Mesenchymal stem cell of the bone marrow (primary cell): ENCODE measurements around a stretch of chr10.

DNA sequence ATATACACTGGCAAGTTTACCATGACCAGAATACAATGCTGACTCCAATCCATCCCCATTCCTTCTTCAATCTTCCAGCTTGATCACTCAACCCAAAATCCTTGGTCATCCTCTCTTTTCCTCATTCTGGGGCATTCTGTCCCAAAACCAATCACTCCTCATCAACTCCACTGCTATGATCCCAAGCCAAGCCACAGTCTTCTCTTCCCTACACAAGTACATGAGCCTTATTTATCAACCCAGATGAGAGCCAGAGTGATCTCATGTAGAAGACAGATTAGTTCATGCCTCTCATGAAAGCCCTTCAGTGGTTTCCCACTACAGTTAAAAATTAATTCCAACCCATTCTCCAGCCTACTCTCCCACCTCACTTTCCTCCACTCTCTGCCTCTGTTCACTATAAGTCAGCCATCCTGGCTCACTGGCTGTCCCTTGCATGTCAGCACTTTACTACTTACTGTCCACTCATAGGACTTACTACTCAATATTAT is 67.4 kb downstream of the CACUL1 start:
- CAGE, long polyA plus RNA: no peak

DNA sequence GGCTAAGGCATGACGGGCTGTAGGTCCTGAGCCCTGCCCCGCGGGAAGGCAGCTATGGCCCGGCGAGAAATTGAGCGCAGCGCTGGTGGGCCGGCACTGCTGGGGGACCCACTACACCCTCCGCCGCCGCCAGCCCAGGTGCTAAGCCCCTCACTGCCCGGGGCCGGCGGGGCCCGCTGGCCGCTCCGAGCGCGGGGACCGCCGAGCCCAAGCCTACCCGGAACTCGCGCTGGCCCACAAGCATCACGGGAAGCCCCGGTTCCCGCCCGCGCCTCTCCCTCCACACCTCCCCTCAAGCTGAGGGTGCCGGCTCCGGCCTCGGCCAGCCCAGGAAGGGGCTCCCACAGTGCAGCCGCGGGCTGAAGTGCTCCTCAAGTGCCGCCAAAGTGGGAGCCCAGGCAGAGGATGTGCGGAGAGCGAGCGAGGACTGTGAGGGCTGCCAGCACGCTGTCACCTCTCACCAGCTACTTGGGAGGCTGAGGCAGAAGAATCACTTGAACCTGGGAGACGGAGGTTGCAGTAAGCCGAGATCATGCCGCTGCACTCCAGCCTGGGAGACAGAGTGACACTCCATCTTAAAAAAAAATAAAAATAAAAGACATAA is 5.6 kb upstream of the CACUL1 start:
- CAGE, long polyA plus RNA: no peak

DNA sequence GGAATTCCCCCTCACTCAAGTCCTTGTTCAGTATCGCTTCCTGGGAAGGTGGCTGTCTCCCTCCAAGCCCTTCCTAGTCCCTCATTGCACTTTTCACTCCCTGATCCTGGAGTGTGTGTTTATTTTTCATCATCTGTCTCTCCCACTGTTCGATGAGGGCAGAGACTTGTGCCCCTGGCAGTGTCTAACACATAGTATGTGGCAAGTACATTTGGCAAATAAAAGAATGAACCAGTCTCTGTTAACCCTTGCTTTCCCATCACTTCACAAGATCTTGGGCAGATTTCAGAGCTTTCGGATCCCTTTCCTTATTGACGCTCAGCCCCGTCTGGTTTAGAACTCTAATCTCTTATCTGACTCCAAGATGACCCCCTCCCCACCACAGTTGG is 24.0 kb upstream of the CACUL1 start:
- CAGE, long polyA plus RNA: no peak

GRCh38 chr10:118840004-118840393 is 85.2 kb upstream of the CACUL1 start:
- CAGE, long polyA plus RNA: no peak

GRCh38 chr10:118872569-118872768 is 117.7 kb upstream of the CACUL1 start:
- CAGE, long polyA plus RNA: no peak

- CAGE, long polyA plus RNA: no peak
Observed at GRCh38 chr10:118958988-118959506, 70.5 kb upstream of the NANOS1 start.

GRCh38 chr10:119025219-119025663 is 4.3 kb upstream of the NANOS1 start:
- CAGE, long polyA plus RNA: no peak

GRCh38 chr10:119030660-119031658 is 1.4 kb downstream of the NANOS1 start:
- CAGE, long polyA plus RNA: no peak

DNA sequence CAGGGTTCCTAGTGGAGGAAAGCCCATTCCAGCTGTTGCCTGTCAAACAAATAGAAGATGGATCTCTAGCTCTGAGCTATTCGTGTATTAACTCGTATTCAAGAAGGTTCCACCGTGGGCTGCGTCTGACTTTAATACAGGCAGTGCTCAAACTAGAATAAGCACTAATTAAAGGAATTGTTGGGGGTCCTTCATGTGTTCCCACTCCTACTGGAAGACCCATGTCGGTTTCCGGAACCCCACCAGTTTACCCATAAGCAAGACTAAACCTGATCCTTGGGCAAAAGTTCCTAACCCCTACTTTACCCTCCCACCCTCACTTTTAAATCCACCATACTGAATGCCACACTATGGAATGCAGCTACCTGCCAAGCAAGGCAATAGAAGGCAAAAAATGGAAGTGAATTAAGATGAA is 2.2 kb downstream of the NANOS1 start:
- CAGE, long polyA plus RNA: no peak

- CAGE, long polyA plus RNA: no peak
Observed at GRCh38 chr10:119090836-119091413, 10.3 kb upstream of the EIF3A start.

GRCh38 chr10:119100659-119101134 is 3.2 kb upstream of the DENND10 start:
- CAGE, long polyA plus RNA: no peak

- CAGE, long polyA plus RNA: no peak
Observed at GRCh38 chr10:119177649-119178324, 825 bp downstream of the PRDX3 start.

DNA sequence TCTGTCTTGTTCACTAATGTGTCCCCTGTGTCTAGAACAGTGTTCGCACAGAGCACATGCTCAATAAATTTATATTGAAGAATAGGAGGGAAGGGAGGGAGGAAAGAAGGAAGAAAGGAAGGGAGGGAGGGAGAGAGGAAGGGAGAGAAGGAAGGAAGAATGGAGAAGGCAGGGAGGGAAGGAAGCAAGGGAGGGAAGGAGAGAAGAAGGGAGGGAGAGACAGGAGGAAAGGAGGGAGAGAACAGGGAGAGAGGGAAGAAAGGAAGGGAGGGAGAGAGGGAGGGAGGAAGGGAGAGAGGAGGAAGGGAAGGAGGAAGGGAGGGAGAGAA is 79.6 kb downstream of the GRK5 start:
- CAGE, long polyA plus RNA: no peak

DNA sequence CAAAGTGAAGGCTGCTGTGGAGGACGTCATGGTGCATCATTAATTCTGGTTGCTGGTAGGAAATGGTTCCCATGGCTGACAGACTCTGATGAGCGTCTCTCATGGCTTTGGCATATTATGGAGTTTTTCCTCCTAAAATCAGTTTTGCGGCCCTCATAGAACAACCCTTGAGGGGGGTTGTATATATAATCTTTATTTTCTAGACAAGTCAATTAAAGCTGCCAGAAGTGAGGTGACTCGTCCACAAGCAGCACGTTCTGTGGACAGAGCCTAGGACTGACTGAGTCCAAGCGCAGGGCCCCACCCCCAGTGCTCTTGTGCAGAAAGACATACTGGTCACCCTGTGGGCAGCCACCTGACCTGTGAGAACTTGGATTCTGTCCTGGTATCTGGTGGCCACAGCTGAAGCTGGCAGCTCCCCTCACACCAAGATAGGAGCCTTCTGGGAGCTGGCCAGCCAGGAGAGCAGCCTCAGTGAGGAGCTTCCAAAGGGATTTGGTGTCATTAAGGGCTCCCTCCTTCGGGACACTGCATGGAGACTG is 89.3 kb downstream of the GRK5 start:
- CAGE, long polyA plus RNA: no peak

GRCh38 chr10:119341946-119342454 is 134.6 kb downstream of the GRK5 start:
- CAGE, long polyA plus RNA: no peak

- CAGE, long polyA plus RNA: no peak
Observed at GRCh38 chr10:119421518-119421954, 121.0 kb downstream of the RGS10 start.

DNA sequence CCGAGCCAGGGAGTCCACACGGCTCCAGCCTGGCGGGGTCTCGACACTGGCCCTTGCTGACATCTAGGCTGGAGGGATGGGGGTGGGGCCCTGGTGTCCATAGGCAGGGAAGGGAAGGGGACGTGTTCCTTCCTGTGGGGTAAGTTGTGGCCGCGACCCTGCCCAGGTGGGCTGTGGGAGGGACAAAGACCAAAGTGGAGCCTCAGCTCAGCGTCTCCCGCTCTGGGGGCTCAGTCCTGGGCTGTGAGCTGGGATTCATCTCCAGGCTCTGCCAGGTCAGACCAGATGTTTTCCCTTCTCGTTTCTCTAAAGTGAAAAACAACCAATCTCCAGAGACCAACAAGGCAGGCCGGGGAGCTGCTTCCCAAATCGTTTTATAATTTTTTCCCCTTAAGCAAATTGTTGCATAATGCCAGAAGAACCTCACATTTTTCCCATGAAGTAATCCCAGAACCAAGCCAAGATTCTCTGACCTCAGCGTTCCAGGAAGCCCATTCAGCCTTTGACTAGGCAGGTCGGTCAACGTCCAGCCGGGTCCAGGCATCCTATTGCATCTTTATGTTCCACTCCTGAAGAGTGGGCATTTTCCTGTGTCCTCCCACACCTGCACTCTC is 101.2 kb downstream of the RGS10 start:
- CAGE, long polyA plus RNA: no peak

DNA sequence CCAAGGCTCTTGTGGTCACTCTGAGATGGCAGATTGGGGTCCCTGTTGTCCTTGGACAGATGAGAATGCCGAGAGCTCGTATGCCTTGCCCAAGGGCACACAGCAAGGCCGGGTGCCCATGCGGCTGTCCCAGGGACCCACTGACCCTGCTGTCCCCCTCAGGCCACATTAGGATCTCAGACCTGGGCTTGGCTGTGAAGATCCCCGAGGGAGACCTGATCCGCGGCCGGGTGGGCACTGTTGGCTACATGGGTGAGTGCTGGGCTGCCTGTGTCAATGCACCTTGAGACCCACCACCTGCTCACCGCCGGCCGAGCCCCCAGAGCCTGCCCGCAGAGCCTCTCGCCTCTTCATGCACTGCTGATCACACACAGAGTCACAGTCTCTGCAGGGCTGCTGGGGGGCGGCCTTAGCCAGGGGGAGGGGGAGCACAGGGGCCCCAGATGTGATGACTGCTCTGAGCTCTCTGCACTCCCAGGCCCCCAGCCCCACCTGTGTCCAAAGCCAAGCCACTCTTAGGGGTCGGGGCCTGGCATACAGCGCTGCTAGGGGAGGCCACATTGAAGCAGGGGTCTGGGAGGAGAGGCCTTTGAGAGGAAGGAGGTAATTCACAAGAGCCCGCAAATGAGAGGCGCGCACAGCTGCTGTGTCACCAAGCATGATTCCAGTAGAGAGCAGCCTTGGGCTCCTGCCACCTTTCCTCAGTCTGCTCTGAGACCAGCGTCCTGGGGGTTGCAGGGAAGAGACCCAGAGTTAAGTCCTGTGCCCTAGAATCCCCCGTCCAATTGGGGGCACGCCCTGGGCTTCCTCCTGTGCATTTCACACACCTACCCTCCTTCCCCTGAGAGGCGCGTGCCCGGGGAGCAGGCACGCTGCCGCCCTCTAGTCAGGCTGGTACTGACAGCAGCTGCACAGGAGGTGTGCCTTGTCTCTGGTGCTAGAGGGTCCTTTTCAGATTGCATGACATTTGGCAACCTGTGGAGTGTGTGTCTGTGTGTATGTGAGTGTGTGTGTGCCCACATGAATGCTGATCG is 100.4 kb downstream of the RGS10 start:
- CAGE, long polyA plus RNA: no peak

DNA sequence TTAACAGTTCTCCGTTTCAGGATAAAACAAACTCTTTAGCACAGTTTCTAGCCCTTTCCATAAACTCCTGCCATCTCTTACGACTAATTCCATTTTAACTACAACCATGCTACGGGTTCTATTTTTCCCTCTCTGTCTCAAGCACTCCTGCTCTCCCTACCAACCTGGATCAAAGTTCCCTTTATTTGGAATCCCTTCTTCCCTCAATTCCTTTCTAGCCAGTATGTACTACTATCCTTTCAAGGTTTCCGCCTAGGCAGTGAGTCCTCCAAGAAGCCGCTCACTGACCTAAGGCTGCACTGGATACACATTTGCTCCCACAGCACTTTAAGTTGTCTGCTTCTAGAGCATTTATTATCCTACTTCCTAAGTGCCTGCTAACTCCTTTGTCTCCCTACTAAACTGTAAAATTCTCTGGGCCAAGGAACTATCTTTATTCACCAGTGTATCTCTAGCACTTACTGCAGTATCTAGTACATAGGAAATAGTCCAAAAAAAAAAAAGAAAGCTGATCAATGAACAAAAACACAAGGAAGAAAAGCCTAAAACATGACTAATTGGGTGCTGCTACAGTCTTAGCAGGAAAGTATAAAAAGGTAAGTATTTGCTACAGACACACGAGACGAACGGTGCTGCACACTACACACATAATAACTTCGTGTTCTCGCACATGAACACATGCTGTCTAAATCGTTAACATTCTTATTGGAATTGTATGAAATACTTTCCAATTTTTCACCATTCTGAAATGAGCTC is 9.4 kb downstream of the TIAL1 start:
- CAGE, long polyA plus RNA: no peak

DNA sequence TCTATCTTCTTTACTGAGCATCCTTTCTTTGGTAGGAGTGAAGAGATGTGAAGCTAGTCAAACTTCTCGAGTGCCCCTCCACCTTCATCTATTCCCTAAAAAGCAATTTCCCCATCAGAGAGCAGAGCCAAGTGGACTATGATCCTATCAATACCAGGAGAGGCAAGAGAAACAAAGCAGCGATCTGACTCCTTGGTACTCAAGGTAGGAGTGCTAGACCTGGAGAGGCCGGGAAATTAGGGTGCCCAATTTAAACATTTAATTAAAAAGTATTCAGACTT is 1.7 kb downstream of the TIAL1 start:
- CAGE, long polyA plus RNA: no peak